ENCODE measurements around a stretch of chr14.

DNA sequence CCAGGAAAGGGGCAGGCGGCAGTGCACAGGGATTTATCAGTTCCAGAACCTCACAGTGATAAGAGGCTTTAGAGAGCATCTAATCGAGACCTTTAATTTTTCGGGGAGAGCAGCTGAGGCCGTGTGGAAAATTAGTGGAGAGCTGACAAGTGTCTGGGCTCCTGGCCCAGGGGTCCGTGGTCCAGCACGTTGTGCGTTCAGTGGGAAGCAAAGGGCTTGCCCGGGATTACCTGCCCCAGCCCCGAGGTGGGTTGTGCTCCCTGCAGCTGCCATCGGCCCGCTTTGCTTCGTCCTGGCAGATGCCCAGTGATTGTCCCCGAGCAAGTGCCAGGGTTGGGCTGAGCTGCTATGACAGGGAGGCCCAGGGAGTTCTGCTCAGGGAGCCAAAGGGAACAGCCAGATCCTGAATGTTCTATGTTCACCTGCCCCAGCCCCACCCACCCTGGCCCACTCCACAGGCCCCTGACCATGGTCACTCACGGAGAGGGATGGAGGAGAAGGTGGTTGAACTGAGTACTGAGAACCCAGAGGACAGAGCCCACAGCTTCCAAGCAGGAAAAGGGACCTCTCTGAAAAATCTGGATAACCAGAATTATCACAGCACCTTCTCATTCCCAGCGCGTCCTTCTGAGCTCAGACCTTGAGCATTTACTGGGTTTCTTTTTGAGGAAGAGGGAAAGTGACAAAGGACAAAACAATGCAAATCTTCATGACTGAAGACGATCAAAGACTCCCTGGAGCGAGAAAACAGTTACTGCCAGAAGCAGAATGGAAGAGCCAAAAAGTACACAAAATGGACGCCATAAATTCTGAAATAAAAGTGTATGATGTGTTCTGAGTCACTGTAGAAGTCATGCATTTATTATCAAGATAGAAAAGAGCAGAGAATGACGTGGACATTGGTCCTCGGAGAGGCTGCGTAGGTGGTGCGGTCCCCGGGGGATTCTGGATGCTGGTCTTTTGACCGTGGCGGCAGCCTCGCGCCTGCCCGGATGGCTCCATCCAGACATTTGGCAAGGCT, 52.4 kb downstream of the C14orf132 start:
- PRO-cap: no peak

DNA sequence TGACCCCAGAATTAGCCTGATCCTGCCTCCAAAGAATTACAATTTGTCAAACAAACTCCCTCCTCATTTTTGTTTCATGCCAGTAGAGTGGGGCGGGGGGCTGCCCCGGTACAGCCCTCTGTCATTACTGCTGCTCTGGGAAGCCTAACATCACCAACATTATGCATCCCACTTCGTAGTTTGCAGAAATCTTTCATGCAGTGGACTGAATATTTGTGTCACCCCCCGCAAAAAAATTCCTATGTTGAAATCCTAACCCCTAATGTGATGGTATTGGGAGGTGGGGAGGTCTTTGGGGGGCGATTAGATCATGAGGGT, 58.9 kb downstream of the C14orf132 start:
- PRO-cap: no peak

DNA sequence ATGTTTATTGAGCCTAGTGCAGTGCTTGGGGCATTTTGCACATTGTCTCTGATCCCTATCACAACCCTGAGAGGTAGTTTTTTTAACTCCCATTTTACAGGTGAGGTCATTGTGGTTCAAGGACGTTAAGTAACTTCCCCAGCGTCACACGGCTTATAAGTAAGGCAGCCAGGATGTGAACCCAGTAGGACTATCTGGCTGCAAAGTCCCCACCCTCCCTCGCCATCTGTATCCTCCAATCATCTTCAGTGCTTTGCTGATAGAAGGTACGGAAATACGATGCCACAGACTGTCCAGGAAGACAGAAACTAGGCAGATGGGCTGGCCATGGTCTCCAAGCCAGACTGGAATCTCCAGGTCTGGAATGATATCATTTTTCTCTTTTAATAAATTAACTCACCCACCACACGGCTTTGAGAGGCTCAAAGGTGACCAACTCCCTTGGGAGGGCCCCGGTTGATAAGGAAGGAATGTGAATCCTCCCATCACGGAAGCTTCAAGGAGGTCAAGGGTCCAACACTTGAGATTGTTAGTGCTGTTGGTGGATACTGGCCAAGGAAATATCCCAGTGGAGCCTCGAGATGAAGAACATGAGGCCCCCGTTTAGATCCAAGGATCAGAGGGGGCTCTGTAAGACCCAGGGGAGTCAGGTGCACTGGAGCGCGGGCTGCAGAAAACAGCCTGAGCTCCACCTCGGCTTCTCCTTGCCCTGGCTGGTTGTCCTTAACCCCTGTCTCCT, 16.2 kb upstream of the BDKRB1 start:
- PRO-cap: no peak

GRCh38 chr14:96268327-96269366, 12.6 kb downstream of the BDKRB1 start:
- PRO-cap: unidirectional peak, plus-strand start at chr14:96269229

DNA sequence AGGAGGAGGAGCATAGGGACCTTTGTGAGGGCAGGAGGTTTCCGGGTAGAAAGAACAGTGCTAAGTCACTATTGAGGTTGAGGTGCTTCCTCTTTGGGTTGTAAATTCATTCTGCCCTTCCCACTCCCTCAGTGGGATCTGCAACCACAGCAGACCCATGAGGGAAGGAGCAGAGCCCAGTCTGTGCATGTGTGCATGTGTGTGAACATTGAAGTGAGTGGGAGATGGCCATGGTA, 909.7 kb downstream of the VRK1 start:
- PRO-cap: no peak

DNA sequence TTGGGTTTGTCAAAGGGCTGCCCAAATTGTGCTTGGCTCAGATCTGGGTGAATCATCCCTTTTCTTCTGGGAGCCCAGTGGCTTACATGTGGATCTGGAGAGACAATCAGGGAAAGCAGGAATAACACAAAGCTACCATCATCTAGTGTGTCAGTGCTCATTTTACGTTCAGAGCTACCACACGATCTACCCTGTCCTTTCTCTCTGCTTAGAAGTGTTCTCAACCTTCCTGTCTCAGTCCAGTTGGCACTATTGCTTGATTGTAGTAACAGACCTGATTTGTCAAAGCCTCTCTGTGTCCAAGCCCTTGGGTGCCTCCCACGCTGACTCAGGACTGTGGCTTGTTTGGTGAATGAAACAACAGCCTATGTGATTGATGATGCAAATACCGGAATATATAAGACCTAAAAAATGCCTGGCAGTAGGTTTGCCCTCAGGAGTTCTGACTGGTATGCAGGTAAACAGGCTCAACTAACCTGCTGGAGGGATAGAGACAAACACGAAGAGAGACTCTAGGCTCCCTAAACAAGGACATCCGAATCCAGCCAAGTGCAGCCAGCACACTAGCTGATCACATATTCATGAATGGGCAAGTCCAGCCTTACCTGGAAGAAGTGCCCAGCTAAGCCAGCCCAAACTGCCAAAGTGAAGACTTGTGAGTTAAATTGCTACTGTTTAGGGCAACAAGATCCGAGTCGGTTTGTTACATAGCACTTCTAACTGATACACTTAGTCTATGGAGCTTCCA, 974.5 kb downstream of the VRK1 start:
- PRO-cap: no peak

GRCh38 chr14:98624659-98625004, 647.4 kb downstream of the BCL11B start:
- PRO-cap: no peak

- PRO-cap: no peak
These were observed 37.1 kb downstream of the BCL11B start for GRCh38 chr14:99234539-99235631.

DNA sequence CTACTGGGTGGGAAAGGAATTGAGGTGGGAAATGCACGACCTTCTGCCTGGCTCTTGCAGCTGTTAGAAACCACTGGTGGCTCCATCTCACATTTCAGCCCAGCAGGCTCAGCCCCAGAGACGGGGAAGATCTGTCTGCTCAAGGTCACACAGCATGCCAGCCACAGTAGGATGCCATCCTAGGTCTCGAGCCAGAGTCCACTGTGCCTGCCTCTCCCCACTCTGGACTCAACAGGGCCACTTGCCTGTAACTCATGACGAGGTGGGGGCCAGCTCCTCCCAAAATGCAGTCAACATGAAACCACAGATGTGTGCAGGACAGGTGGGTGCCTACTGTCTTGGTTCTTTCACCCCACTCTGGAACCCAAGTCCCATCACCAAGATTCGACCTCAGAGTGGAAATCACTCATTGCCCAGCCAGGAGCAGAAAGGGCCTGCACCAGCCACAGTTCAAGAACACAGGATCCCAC, 23.2 kb downstream of the BCL11B start:
- PRO-cap: no peak

DNA sequence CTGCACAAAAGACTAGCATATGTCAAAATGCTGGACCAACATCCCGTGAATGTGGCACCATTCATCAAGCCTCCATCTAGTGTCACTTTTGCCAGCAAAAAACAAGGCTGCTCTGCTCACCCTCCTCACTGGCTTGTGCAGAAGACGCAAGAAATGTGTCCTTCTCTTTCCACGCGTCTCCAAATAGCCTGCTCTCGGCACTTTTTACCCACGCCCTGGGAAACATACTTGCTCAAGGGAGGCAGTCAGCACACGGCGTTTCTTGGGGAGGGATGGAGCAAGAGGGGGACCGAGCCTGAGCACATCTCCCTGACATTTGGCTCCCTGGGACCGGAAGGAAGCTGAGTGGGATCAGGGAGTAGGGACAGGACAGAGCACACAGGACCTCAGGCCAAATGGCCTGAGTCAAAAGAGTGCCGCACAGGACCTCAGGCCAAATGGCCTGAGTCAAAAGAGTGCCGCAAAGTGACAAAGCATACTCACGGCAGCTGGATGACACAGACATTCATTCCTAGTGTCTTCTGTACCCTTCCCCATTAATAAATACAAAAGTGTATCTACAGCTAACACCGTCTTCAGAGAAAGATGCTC, 7.2 kb downstream of the BCL11B start:
- PRO-cap: no peak

DNA sequence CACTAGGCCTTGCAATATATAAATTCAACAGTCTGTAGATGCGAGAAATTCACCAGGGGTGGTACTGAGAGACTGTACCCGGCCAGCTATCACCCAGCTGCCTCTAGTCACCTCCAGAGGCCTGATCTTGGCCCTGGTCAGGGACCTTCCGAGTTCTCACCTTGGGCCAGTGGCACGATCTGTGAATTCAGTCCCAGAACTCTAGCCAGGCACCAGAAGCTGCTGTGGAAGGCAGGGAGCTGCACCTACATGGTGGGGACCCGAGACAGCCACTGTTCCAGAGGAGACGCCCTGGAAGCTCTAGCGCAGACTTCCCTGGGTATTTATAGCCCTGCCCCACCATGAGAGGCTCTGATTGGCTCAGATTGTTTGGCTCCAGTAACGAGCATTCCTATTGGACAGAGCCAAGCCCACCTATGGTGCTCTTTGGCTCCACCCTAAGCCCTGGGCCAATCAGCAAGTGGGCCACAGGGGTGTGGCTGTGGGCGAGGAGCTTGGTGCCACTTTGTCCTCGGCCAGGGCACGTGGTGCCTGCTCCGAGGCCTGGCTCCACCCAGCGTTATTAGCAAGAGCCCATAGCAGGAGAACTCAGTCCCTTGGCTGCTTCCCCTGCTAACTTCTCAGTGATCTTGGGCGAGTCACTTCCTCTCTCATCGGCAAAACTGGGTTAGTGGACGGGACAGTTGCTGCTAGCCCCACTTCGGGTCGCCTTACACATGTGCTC, 88.9 kb upstream of the BCL11B start:
- PRO-cap: no peak

DNA sequence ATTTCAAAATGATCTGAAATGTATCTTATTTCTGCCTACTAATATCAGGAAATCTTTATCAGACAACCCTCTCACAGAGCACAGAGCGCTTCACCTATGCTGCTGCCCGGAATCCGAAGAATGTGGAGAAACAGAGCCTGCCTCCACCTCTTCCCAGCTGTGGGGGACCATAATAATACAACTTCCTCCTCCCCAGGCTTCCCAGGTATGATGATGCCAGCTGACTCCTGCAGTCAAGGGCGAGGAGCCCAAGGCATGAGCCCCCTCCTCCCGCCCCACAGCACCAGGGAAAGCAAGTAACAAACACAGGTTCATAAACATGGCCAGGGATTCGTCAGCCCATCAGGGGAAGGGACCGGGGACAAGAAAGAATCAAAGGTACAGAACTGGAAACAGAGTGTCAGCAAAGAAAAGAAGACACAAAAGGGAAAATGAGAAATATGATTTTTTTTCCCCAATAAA, 68.5 kb downstream of the SETD3 start:
- PRO-cap: no peak

GRCh38 chr14:99479101-99479608, 1.5 kb downstream of the SETD3 start:
- PRO-cap: no peak

GRCh38 chr14:99505983-99506518, 24.8 kb downstream of the CCNK start:
- PRO-cap: no peak

GRCh38 chr14:99512577-99513221, 31.5 kb downstream of the CCNK start:
- PRO-cap: no peak

DNA sequence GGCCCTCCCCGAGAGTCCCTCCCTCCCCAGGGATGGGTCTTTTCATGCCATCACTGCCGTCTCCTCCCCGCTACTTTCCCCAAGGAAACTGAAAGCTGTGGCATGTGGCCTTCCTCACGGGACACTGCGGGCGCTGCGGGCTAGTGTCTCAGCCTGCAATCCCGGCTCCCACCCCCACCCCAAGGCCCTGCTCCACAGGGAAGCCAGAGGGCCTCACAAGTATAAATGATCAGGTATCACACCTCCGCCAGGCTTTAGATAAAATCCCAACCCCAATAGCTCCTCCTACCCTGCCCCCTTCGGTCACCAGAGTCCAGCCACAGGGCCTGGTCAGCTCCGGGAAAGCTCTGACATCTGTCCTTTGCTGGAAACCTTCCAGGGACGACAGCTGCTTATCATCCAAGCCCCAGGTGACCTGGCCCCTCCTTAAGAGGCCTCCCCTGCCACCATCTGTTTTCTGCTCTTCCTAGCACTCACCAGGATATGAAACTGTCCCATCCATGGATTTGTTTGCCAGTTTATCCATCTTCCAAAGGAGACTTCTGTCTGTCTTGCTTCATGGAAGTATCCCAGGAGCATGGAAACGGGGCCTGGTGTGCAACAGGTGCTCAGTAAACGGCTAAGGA, 31.7 kb downstream of the CCDC85C start:
- PRO-cap: no peak

DNA sequence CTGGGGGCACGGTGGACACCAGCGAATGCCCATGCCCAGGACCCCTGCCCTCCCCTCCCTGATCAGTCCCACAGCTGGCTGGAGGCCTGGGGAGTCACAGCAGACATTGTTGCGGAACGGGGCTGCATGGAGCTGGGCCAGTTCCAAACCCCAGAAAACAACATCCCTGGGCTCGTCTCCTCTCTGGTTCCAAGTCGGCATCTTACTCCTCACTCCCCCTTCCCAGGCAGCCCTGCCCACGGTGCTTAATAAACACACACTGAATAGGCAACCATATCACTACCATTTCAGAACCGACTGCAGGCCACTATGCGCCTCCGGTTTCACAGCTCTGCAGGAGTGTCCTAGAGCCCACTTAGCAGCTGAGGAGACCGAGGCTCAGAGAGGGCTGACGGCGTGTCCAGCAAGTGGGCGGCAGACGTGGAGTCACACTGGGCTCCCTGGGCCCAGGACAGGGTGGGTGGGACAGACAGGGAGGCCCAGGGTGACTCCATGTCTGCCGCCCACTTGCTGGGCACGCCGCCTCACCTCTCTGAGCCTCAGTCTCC, 27.0 kb downstream of the CCDC85C start:
- PRO-cap: no peak

GRCh38 chr14:99944139-99945021, 120.8 kb upstream of the EVL start:
- PRO-cap: no peak

DNA sequence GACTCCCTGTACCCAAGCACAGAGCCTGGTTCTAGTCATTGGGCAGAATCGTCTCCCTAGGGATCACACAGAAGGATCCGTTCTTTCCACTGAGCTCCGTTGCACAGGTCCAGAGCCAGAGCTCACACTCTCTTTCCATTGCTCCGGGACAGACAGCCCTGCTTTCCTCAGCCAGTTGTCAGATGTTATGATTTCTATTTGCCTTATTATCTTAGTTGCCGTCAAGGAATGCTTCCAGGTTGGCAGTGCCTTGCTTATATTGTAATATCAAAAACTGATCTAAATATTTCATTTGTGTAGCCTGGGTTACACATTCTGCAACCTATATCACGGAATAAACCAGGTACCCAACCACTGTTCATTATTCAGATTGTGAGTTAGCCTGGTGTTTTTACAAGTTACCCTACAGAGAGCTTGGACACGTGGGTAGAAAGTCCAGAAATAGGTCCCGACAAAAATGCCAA, 17.8 kb upstream of the EVL start:
- PRO-cap: no peak

DNA sequence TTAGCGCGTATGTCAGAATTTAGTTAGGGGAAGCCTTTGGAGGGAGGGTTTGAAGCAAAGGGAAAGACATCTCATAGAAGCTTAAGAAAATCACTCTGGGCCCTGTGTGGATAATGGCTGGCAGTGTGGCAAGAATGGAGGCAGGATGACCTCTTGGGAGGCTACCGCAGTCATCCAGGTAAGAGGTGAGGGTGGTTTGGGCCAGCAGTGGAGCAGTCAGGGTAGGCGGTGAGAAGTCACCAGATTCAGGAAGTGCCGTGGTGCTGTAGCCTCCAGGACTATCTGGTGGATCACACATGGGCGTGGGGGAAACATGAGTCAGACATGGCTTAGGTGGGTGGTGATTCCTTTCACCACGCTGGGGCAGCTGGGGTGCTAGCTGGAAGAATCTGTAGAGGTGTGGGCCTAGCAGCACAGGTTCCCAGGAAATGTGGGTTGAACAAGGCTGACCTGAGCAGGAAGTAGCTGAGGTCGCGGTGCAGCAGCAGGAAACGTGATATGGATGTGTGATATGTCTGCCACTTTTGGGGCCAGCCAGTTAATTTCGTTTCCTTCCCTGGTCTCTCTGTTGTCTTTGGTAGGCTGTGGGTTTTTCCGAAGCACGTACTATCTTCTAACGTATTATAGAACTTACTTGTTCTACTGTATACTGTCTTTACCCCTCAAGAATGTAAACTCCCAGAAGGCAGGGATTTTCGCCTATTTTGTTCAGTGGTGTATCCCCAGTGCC, 3.3 kb downstream of the EVL start:
- PRO-cap: unidirectional peak, minus-strand start at position 229 of the sequence; unidirectional peak, minus-strand start at position 254 of the sequence